Neural progenitor cell (in vitro differentiated cells): ENCODE results near the gene CCDC197.

DNA sequence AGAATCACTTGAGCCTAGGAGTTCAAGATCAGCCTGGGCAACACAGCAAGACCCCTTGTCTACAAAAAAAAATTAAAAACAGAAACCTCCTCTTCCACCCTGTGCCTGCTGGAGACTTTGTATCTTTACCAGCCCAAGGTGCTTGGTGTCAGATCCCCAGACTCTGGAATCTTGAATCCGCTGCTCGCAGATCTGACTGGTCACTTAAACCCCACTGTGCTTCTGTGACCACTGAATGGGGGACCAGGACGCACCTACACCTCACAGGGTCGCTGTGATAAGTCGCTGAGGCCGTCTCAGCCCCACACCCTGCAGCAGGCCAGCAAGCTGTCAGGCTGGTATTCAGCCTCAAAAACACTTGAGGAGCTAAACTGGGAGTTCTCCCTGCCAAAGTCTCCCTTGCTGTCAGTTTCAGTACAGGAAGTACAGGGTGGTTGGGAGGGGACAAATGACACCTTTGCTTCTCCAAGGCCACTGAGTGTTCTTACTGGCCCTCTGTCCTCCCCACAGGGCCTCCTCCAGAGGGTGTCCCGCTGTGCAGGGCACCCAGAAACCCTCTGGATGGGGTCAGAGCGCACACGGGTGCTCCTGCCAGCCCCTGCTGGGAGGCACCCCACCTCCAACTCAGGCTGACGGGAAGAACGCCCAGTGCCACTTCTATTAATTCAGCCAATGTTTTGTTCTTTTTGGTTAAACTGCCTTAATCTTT is 76.2 kb downstream of the ITPK1 start:
- RAMPAGE, long total RNA = no peak

DNA sequence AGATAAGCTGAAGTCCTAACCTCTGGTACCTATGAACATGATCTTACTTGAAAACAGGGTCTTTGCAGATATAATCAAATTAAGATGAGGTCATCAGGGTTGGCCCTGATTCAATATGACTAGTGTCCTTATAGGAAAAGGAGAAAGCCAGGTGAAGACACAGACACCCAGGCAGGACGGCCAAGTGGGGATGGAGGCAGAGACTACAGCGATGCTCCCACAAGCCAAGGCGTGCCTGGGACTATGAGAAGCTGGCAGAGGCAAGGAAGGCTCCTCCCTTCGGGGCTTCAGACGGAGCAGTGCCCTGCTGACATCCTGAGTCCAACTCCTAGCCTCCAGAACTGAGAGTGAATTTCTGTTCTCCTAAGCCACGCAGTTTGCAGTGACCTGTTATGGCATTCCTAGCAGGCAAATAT is 68.4 kb downstream of the ITPK1 start:
- RAMPAGE, long total RNA = no peak

- RAMPAGE, long total RNA = no peak
These were observed 29.9 kb downstream of the ITPK1 start for GRCh38 chr14:93085786-93086236.

DNA sequence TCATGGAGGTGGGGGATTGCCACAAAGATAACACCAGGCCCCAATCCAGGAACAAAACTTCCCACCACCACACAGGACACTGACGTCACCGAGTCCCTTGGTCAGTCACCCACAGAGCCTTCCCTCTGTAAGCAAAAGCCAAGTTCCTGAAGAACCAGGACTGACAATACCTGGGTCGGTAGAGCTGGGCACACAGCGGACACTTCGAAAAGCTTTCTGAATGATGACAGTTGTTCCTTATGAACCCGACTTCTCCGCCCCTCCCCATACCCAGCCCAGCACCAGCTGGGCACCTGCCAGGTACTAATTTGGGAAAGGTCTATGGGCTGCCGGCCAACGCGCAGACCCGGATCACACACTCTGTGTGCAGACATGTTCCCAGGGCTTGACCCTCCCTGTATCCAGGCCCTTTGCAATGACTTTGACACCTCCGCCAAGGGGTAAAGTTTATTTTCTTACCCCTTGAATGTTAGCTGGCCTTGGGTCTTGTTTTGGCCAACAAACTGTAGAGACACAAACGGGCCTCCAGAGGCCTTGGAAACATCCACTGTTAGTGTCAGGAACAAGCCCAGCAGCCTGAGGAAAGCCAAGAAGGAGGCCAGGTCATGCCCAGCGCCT is 18.8 kb downstream of the ITPK1 start:
- RAMPAGE, long total RNA = no peak

DNA sequence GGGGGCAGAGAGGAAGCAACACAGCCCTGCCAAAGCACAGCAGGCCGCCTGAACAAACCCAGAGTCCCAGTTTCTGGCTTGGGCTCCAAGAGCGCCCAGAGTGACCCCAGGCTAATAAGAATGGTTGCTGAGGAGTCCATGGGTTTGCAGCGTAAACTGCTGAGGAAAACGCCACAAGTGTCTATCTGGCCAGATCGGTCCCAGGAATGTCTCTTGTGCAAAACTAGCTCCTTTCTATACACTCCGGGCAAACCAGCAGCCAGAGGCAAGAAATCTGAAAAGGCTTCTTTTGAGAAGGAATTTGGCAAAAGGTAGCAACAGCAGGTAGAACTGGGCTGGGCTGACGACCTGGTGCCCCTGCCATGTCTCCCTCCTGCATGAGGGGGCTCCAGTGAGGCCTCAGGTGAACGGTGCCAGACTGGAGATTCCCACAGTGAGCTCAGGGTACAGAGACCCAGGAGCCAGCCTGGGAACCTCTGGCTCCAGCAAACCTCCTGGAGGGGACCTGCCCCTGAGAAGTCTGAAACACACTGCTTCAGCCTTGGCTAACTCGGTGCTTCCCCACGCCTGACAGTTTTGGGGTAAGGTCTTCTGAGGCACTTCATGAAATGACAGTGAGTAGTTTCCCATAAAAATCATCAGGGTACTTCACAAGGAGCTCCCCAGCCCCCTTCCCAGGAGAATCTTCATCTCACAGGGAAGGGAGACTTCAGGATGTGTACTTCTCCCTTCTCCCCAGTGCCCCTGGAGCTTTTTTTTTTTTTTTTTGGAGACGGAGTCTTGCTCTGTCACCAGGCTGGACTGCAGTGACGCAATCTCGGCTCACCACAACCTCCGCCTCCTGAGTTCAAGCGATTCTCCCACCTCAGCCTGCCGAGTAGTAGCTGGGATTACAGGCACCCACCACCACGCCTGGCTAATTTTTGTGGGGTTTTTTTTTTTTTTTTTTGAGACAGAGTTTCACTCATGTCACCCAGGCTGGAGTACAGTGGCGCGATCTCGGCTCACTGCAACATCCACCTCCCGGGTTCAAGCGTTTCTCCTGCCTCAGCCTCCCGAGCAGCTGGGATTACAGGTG is 10.6 kb downstream of the ITPK1 start:
- RAMPAGE, long total RNA = no peak

GRCh38 chr14:93208499-93209031 is 1.5 kb downstream of the UBR7 start:
- RAMPAGE, long total RNA = no peak

- RAMPAGE, long total RNA = no peak
These were observed 62.6 kb downstream of the UBR7 start for GRCh38 chr14:93269360-93270299.

GRCh38 chr14:93311632-93312274 is 21.1 kb downstream of the BTBD7 start:
- RAMPAGE, long total RNA = no peak

DNA sequence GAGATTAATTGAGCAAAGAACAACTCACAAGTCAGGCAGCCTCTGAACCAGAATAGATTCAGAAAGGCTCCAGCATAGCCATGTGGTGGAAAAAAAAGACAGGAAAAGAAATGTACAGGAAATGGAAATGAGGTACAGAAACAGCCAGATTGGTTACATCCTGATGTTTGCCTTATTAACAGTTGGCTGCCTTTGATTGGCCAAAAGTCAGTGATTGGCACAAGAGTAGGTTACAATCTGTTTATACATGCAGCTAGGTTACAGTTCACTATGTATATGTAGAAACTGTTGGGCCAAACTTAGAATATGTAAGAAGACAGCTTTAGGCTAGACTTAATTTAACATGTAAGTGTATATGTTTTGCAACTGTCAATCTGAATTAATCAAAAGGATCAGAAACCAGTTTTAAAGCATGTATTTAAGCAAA is 118.9 kb downstream of the UNC79 start:
- RAMPAGE, long total RNA = no peak

DNA sequence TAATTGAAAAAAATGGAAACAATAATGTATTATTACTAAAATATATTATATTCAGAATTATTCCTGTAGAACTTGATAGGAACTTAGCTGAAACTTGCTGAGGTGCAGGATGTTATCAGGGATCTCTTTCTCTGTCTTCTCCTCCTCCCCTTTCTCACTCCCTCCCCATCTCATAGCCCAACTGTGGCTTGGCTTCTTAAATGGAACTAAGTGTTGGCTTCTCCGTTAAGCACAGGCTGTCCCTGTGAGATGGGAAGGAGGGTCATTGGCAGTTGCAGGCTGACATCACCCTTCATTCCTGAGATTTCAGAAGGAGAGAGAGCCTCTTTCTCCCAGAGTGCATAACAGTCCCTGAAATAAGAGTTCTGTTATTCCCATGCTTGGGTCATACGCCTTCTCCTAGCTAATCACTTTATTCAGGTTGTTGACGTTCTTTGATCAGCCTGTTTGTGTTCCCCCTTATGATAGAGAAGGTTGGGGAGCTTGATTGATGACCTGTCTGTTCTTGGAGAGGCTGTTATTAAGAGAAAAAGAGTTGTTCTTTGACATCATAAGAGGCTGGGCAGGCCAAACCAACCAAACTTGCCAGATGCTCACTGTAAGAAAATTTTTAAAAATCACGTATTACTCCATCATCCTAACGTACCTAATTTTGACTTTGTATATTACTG is 162.1 kb downstream of the UNC79 start:
- RAMPAGE, long total RNA = no peak

- RAMPAGE, long total RNA = no peak
These were observed 37.5 kb downstream of the PRIMA1 start for GRCh38 chr14:93750687-93751250.

- RAMPAGE, long total RNA = no peak
These were observed 410 bp upstream of the FAM181A start for GRCh38 chr14:93926591-93927276.

DNA sequence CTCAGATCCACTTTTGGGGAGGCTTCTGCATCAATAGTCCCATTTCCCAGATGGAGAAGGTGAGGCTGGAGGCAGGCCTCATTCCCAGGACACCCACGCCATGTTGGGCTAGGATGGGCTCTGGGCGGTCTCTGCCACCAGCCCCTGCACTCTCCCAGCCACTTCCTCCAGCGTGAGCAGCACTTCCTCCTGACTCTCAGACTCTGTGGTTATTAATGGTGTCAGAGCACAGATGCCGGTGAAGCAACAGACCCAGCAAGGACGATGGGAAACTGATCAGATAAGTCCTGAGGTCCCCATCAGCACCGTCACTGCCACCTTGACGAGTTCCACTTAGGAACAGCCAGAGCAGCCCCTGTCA is 21.2 kb downstream of the ASB2 start:
- RAMPAGE, long total RNA = no peak

GRCh38 chr14:93982366-93982954 is 6.1 kb upstream of the ASB2 start:
- RAMPAGE, long total RNA = no peak

DNA sequence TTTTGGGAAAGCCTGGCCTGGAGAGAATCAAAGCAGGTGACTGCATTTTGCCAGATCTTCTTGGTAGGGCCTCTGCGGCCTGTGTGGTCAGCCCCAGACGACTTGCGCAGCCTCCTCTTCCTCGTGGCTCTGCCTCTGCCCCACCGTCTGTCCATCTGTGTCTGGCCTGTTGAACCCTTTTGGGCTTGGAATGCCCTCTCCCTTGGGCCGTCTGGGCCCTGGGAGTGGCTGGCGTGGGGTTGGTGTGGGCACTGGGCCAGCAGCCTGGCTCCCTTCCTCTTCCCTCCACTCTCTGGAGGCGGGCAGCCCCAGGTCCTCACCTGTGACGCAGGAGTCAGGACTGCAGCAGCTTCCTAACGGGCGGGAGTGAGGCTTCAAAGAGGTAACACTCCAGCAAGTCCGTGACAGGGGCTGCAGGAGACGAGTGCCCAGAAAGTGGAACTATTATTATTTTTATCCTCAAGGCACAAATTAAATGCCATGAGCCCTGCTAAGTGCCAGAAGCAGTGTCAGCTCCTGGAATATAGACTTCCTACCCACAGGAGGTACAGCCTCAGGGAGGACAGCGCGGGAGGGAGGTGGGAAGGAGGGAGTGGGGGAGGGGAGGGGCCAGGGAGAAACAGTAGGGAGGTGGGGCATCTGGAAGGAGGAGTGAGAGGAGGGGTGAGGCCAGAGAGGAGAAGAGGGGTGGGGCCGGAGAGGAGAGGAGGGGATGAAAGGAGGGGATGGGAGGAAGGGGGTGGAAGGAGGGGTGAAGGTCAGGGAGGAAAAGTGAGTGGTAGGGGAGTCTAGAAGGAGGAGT is 9.5 kb upstream of the CCDC197 start:
- RAMPAGE, long total RNA = no peak

- RAMPAGE, long total RNA = no peak
These were observed at the start of gene CCDC197 for GRCh38 chr14:93996953-93997605. CCDC197 (plus strand) TSS chr14:93997301.

GRCh38 chr14:94028250-94028951 is 2.3 kb downstream of the OTUB2 start:
- RAMPAGE, long total RNA = no peak

GRCh38 chr14:94029304-94029746 is 3.2 kb downstream of the OTUB2 start:
- RAMPAGE, long total RNA = no peak

GRCh38 chr14:94041438-94041795 is 15.3 kb downstream of the OTUB2 start:
- RAMPAGE, long total RNA = no peak

- RAMPAGE, long total RNA = no peak
These were observed 16.0 kb downstream of the IFI27L2 start for GRCh38 chr14:94113428-94113782.